LNCaP clone FGC (cell line): ENCODE measurements around a stretch of chr1.

DNA sequence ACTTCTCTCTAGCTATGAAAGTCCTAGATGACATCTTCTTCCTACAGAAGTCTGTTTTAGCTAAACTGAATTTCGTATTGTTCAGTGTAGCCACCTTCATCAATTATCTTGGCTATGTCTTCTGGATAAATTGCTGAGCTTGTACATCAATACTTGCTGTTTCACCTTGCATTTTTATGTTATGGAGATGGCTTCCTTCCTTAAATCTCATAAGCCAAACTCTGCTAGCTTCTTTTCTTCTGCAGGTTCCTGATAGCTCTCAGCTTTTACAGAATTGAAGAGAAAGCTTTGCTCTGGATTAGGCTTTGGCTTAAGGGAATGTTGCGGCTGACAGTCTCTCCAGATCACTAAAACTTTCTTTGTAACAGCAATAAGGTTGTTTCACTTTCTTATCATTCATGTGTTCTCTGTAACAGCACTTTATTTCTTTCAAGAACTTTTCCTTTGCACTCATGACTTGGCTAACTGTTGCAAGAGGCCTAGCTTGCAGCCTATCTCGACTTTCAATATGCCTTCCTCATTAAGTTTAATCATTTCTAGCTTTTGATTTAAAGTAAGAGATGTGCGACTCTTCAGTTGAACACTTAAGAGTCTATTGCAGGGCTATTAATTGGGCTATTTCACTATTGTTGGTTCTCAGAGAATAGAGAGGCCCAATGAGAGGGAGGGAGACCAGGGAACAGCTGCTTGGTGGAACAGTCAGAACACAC lies 80.4 kb downstream of the COQ8A start:
- RRBS, 2 experiments, result no CpG with 5 or more reads among the region's 4 CpGs

GRCh38 chr1:227073545-227074550 lies 133.8 kb downstream of the COQ8A start:
- RRBS, 2 experiments, result no CpG with 5 or more reads among the region's 7 CpGs

DNA sequence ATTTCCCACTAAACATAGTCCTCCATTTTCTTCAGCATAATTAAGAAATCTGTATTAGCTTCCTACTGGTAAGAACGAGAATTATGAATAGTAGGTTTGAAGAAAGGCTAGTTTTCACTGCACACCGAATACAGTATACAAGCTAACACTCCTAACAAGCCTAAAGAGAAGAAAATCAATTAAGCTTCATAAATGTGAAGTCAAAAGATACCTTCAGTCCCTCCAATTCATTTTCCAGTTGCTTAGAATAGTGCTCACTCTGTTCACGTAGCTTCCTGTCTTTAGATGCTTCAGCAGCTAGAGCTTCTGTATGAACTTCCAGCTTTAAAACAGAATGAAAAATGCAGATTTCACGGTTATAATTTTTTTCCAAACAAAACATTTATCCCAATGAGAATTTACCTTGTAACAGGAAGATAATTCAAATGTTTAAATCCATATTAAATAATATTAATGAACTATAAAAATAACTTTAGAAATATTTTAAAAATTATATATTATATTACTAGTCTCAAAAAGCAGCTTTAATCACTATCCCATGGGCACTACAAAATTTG lies 172.1 kb downstream of the COQ8A start:
- RRBS, 2 experiments, result no CpG with 5 or more reads among the region's 4 CpGs

DNA sequence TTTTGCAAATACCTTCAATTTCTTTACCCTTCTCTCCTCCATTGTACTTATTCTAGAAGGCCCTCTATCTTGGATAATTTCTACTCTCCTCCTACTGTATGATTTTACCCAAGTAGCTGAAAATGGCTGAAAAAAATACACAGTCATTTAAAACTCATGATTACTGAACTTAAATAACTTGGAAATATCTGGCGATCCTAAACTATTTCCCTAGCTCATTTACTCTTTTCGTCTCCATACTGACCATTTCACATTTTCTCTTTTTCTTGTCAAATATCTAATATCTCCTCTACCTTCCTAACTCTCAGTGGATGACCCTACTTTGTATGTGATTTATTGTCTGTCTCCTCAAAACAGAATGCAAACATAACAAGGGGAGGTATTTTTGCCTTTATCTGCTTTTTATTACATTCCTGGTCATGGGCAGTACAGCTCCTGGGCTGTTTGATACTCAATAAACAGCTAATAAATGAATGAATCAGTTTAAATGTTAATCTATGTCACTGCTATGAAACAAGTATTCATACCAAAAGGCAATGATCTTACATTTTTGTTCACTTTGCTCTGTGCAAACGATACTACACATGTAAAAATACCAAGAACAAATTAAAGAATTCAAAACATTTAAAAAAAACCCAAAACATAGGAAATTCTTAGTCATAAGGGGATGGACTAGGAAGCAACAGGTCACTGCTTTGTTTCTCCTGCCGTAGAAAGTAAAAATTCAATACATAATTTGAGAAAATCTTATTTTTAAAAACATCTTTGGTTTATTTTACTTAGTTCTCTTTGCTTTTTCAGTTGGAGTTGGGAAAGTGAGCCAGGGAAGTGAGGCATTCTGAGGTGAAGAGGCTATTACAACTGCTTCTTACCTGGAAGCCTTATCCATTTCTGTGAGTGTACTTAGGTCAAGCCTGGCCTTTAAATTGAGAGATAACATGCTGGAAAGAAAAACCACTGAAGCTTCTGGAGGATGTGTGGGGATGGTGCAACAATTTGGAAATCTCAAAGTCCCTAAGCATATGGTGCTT lies 183.8 kb downstream of the CDC42BPA start:
- RRBS, 2 experiments, result no CpG with 5 or more reads among the region's 4 CpGs

DNA sequence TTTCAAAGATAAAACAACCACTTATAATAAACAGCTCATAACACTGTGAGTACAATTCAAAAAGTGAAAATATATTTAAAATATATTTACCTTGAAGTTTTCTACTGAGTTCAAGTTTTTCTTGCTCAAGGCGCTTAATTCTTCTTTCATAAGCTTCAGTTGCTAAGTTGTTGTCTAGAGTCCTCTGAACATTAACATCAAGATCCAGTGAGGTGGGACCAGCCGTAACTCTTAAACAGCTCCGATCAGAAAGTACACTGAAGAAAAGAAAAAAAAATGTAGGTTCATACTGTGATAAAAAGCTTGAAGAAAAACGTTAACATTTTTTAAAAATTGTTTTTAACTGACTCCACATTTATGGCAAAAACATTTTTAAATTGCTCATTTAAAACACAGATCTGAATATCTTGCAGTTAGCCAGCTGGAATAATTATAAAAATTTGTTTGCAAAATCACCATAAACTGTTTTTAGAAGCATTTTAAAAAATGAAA lies 178.8 kb downstream of the CDC42BPA start:
- RRBS, 2 experiments, result no CpG with 5 or more reads among the region's 4 CpGs

DNA sequence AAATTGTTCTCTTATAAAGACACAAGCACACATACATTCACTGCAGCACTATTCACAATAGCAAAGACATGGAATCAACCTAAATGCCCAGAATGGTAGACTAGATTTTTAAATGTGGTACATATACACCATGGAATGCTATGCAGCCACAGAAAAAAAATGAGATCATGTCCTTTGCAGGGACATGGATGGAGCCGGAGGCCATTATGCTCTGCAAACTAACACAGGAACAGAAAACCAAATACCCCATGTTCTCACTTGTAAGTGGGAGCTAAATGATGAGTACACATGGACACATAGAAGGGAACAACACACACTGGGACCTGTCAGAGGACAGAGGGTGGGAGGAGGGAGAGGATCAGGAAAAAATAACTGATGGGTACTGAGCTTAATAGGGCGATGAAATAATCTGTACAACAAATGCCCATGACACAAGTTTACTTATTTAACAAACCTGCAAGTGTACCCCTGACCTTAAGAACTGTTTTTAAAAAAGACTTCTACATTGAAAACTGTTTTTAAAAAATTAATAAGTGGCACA lies 75.4 kb downstream of the CDC42BPA start:
- RRBS, 2 experiments, result no CpG with 5 or more reads among the region's 2 CpGs

GRCh38 chr1:227299720-227300212 lies 18.5 kb downstream of the CDC42BPA start:
- RRBS, 2 experiments, result no CpG with 5 or more reads among the region's 5 CpGs

GRCh38 chr1:227302703-227303733 lies 15.3 kb downstream of the CDC42BPA start:
- RRBS, 2 experiments, result no CpG with 5 or more reads among the region's 2 CpGs

DNA sequence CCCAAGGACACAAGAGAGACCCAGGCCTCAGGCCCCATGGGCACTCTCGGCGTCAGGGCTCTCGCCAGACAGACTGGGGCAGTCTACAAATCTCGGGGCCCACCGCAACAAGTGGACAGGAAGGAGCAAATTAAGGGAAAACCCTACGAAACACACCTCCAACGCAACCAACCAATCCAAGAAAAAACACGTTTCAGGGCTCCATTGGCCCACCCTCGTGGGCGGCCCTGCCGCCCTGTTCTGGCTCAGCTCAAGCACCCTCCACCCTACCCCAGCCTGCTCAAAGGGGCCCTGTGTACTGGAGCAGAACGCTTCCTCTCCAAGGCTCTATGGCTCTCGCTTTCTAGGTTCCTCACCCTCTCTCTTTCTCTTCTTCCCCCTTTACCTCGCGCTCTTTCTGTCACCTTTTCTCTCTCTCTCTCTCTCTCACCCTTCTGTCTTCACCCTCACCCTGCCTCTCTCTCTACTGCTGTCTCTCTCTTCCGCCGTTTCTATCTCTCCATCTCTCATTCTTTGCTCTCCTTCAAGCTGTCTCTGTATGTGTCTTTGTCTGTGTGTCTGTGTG lies 4.4 kb upstream of the ZNF678 start:
- RRBS, 2 experiments, result no CpG with 5 or more reads among the region's 17 CpGs

GRCh38 chr1:227925026-227925557 lies 22.6 kb downstream of the WNT9A start:
- RRBS, 2 experiments, result 87 to 89% methylated on average over 17 to 20 of the region's 32 CpGs

GRCh38 chr1:228087145-228087816 lies 4.8 kb downstream of the ARF1 start:
- RRBS, 2 experiments, result no CpG with 5 or more reads among the region's 3 CpGs

DNA sequence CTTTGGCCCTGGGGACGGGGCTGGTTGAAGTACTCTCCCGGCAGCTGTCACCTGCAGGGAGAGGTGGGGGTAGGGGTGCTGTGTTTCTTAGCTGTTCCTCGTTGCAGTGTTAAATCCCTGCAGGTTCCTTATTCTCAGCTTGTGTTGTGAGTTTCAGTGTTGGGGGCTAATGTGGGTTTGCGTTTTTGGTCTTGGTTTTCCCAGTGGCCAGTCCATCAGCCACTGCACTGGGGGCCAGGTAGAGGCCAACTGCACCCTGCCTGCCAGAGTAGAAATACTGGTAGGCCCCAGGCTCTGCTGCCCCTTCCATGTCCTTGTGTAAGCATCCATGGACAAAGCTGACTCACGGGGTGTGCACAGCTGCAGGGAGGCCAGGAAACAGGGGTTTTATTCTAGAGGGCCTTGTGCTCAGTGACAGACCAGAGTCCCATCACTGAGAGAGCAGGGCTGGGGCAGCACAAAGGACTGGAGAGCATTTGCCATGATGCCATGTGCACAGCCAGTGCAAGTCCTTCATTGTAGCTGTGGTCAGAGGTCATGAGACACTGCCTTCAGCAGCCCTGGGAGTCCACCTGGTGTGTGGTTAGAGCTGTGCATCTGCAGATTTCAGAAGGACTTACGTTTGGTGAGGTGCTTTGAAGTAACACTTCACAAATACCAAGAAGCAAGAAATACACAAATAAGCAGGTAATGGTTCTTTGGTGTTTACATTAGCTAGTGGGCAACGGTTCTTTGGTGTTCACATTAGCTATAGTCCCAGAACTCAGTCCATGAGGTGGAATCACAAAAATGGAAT lies 8.1 kb downstream of the ARF1 start:
- RRBS, 2 experiments, result no CpG with 5 or more reads among the region's 7 CpGs

DNA sequence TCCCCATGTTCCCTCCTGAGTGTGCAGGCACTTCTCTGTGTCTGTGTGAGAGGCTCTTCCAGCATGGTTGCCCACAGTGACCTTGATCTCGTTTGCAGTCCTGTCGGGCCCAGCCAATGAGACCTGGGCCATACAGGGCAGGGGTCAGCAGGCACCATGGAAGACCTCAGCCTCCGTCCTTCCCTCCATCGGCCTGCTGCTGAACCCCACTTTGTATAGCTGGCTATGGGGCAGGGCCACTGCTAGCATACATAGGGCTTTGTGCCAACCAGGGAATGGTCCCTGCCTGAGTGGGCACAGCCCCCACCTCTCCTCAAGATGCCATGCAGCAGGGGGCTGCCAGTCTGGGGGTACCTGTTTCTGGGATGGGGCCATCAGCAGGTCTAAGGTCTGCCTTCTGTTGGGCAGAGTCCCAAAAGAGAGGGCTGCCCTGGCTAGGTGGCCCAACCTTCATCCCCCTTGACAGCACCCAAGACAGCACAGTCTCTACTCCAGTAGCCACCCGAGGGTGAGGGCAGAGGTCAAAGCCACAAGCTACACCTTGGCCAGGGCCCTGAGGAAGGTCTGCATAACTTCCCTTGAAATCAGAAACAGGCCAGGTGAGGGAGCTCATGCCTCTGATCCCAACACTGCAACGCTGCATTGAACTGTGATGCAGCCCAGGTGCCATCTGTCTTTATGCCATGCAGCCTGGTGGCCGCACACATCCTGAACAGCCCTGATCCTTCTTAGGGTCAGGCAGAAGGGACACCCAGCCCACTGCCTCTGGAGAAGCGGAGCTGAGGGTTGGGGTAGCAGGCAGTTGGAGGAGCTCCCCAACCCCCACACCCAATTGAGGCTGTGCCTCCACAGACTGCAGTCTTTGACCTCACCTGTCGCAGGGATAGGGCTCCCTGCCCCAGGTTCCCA lies 3.5 kb downstream of the C1orf35 start:
- RRBS, 2 experiments, result no CpG with 5 or more reads among the region's 9 CpGs

DNA sequence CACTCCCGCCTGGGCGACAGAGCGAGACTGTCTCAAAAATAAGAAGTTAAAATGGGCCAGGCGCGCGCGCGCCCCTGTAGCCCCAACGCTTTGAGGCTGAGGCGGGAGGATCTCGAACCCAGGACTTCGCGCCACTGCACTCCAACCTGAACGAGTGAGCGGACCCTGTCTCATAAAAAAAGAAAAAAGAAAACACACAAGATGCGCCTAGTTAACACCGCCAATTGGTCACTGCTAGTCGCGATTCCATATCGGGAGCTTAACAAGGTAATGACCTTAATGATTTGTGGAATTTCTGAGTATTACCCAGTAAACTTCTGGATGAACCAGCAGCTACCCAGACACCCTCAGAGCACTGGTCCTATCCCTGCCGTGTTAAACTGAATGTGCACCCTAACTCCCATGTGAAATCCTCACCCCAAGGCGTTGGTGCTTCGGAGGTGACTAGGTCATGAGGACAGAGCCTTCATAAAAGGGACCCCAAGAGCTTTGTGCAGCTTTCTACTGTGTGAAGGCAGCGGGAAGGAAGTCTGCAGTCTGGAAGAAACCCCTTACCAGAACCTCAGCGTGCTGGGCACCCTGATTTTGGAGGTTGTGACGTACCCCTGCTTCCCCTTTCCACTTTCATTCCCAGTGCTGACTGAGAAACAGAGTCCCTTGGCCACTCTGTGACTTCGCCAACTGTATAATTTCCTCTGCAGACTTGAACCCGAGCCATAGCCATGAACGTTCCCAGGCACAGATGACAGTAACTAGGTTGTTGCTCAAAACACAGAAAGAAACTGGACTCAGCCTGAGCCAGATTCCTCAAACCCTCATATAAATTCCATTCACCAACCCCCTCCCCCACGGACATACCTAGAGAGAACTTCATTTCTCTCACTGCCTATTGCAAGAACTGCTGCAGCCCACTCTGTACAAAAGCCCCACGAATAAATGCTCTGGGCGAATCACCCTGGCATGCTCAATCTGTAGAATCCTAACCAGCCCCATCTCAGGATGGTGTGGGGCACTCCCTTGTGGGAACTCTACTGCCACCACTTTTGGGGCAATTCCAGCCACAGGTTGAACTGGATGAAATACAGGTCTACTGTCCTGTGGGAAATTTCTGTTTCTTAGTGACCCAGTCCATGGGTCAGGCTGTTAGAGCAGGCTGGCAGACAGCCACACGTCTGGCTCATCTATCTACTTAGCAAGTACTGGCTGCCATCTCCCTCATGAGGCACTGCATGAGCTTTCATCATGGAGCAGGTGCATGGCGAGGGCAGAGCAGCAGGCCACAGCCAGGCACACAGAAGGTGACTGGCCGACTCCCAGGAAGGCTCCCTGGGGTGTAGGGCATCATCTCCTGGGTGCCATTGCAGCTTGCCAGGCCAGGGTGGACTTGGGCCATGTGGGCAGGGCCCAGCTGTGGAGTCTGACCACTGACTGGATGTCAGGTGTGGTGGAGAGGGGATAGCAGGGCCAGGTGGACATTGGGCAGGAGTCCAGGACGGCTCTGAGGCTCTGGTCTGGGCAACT lies 1.2 kb upstream of the C1orf35 start:
- RRBS, 2 experiments, result no CpG with 5 or more reads among the region's 36 CpGs

DNA sequence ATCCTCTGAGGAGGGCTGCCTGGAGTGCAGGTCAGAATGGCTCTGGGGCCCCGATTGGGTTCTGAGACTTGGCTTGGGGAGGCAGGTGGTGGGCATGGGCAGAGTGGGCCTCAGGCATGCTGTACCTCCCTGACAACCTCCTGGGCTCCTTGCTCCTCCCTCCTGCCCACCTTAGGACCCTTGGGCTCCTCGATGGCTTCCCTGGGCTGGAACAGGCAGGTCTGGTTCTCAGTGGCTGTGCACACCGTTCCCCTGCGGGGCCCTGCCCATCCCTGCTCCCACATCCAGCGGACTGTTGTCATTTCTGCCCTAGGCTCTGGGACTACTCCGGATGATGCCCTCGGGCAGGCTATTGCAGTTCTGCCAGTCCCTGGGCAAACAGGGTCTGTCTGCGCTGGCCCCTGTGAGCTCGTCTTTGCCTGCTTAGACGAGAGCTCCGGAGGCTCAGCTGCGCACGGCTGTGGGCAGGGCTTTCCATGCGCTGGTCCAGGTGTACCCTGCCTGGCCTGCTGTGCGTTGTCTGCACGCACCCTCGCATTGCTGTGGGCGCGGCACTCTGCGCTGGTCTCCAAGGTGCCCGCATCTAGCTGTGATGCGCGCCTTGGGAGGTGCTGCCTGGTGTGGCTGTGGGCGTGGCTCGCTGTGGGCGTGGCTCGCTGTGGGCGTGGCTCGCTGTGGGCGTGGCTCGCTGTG lies 8.0 kb downstream of the IBA57 start:
- RRBS, 2 experiments, result 33 to 37% methylated on average over 5 of the region's 31 CpGs

- RRBS, 2 experiments, result no CpG with 5 or more reads among the region's 31 CpGs
Observed at GRCh38 chr1:228216200-228216814, 8.5 kb downstream of the OBSCN start.

- RRBS, 2 experiments, result no CpG with 5 or more reads among the region's 9 CpGs
Observed at GRCh38 chr1:228242944-228243542, 35.2 kb downstream of the OBSCN start.

- RRBS, 2 experiments, result no CpG with 5 or more reads among the region's 18 CpGs
Observed at GRCh38 chr1:228263858-228264357, 56.1 kb downstream of the OBSCN start.

GRCh38 chr1:228368859-228369517 lies 37.6 kb downstream of the TRIM11 start:
- RRBS, 2 experiments, result 70 to 92% methylated on average over 1 of the region's 11 CpGs

DNA sequence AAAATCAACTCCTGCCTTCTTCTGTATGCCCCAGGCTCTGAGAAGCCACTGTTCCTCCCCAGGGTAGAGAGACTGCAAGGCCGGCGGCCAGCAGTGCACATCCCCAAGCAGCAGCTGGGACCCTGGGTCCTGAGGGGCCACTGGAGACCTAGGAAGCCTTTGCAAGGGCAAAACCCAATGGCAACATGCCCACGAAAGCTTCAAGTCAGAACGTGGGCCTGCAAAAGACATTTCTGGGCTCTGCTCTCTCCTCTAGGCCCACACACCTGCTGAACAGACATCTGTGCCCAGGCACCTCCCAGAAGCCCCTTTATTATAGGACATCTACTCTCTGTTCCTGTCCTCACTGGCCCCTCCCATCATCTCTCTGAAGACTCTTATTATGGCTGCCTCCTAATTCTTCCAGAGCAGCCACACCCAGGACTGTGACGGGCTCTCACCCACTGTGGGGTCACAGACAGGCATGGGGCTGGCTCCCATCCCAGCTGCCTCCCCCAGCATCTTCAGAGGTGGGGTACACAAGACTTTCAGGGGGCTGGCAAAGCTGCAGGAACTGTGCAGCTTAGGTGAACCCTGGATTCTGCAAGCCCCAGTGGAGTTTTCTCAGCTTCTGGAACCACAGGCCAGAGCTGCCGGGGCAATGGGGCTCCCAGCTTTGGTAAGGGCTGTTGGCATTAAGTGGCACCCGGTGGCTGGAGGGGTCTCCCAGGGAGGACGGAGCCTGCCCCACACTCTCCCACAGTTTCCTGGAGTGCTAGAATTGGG lies 12.7 kb downstream of the TRIM11 start:
- RRBS, 2 experiments, result 97 to 98% methylated on average over 2 of the region's 8 CpGs